Heart right ventricle (tissue), 2 donors: ENCODE data around the genes TBC1D7 and MCUR1.

DNA sequence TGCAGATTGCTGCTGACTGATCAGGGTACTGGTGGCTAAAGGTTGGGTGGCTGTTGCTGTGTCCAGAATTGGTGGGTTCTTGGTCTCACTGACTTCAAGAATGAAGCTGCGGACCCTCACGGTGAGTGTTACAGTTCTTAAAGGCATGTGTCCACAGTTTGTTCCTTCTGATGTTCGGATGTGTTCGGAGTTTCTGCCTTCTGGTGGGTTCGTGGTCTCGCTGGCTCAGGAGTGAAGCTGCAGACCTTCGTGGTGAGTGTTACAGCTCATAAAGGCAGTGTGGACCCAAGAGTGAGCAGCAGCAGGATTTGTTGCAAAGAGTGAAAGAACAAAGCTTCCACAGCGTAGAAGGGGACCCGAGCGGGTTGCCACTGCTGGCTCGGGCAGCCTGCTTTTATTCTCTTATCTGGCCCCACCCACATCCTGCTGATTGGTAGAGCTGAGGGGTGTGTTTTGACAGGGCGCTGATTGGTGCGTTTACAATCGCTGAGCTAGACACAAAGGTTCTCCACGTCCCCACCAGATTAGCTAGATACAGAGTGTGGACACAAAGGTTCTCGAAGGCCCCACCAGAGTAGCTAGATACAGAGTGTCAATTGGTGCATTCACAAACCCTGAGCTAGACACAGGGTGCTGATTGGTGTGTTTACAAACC, 95.4 kb downstream of the HIVEP1 start:
- PRO-cap, 2 experiments, result no peak in any of the 2 experiments

DNA sequence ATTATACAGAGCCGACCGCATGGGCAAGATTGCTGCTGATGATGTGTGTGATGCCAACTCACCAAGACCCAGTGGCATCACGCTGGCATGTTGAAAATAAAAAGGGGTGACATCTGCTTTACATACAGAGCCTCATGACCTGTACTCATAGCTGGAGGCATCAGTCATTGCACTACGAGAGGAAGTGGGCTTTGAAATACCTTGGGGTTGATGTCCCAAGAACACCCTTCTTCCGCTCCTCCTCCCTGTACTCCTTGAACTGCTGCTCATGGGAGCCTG, 56.6 kb upstream of the EDN1 start:
- PRO-cap, 2 experiments, result no peak in any of the 2 experiments

GRCh38 chr6:12483524-12484361, 193.6 kb downstream of the EDN1 start:
- PRO-cap, 2 experiments, result no peak in any of the 2 experiments

GRCh38 chr6:12594206-12594582, 122.4 kb upstream of the PHACTR1 start:
- PRO-cap, 2 experiments, result no peak in any of the 2 experiments

DNA sequence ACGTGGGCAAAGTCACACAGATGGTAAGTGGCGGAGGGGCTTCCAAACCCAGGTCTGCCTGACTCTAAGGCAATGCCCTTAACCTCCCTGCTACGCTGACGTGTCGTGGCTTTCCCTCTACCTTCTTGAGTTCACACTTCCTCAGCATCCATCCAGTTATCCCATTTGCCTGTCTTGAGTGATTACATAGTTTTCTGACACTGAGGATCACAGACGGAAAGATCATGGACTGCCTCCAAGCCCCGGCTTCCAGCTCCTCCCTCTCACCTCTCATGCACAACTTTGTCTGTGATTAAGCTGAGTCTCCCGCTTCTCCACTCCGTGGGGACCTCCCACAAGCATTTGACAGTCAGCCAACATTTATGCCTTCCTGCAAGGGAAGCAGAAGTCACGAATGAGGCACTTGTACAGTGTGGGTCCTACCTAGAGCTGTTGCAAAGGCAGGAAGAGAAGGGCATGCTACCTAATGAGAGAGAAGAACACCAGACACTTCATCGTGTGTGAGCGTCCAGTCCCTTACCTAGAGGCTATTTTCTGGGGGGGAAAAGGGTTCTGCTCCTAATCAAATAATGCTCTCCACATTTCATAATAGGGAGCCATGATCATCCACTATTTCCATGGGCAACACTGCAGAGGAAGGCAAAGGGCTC, 33.7 kb downstream of the TBC1D7 start:
- PRO-cap, 2 experiments, result no peak in any of the 2 experiments

- PRO-cap, 2 experiments, result peak in 1 of 2 experiments; most common plus-strand start chr6:13303042 (in 1); most common minus-strand start chr6:13302803 (in 1)
Observed at GRCh38 chr6:13302175-13303152, 25.9 kb downstream of the TBC1D7 start.

- PRO-cap, 2 experiments, result peak in 2 of 2 experiments; most common plus-strand start chr6:13328636 (in 2); most common minus-strand start chr6:13328538 (in 2)
Observed at GRCh38 chr6:13328023-13329082, at the start of gene TBC1D7. TBC1D7 (minus strand) TSS chr6:13328537.

- PRO-cap, 2 experiments, result no peak in any of the 2 experiments
Observed at GRCh38 chr6:13363233-13363895, 35.0 kb upstream of the TBC1D7 start.

GRCh38 chr6:13365038-13365690, 36.8 kb upstream of the TBC1D7 start:
- PRO-cap, 2 experiments, result no peak in any of the 2 experiments

- PRO-cap, 2 experiments, result no peak in any of the 2 experiments
Observed at GRCh38 chr6:13407579-13407951, 79.2 kb upstream of the TBC1D7 start.

- PRO-cap, 2 experiments, result no peak in any of the 2 experiments
Observed at GRCh38 chr6:13470043-13470941, 17.1 kb downstream of the GFOD1 start.

- PRO-cap, 2 experiments, result no peak in any of the 2 experiments
Observed at GRCh38 chr6:13611738-13612419, 3.3 kb upstream of the NOL7 start.

- PRO-cap, 2 experiments, result no peak in any of the 2 experiments
Observed at GRCh38 chr6:13644463-13644908, 29.4 kb downstream of the NOL7 start.

- PRO-cap, 2 experiments, result no peak in any of the 2 experiments
Observed at GRCh38 chr6:13802115-13802597, 12.2 kb downstream of the MCUR1 start.

- PRO-cap, 2 experiments, result peak in 2 of 2 experiments; most common plus-strand start chr6:13814709 (in 2); most common minus-strand start chr6:13814477 (in 1)
Observed at GRCh38 chr6:13814390-13815019, at the start of gene MCUR1. MCUR1 (minus strand) TSS chr6:13814557.

- PRO-cap, 2 experiments, result no peak in any of the 2 experiments
Observed at GRCh38 chr6:13873162-13873583, 51.6 kb upstream of the RNF182 start.

DNA sequence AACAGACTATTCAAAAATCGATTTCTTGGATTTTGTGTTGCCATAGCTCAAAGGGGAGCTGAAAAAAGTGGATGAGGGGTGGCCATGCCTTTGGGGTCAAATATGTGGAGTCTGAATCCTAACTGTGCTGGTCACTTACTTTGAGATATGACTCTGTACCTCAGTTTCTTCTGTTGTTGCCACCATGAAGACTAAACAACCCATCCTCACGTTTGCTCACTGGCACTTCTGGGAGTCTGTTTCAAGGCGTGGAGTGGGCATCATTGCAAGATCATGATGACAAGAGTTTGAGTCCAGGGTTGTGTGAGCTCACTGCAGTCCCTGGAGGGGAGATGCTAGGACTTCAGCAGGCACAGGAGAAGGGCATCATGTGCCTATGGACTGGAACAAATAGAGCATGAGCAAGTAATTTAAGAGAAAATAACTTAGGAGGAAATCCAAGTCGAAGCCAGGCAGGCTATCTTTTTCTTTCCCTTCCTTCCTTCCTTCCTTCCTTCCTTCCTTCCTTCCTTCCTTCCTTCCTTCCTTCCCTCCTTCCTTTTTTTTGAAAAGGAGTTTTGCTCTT, 33.5 kb downstream of the CD83 start:
- PRO-cap, 2 experiments, result no peak in any of the 2 experiments

DNA sequence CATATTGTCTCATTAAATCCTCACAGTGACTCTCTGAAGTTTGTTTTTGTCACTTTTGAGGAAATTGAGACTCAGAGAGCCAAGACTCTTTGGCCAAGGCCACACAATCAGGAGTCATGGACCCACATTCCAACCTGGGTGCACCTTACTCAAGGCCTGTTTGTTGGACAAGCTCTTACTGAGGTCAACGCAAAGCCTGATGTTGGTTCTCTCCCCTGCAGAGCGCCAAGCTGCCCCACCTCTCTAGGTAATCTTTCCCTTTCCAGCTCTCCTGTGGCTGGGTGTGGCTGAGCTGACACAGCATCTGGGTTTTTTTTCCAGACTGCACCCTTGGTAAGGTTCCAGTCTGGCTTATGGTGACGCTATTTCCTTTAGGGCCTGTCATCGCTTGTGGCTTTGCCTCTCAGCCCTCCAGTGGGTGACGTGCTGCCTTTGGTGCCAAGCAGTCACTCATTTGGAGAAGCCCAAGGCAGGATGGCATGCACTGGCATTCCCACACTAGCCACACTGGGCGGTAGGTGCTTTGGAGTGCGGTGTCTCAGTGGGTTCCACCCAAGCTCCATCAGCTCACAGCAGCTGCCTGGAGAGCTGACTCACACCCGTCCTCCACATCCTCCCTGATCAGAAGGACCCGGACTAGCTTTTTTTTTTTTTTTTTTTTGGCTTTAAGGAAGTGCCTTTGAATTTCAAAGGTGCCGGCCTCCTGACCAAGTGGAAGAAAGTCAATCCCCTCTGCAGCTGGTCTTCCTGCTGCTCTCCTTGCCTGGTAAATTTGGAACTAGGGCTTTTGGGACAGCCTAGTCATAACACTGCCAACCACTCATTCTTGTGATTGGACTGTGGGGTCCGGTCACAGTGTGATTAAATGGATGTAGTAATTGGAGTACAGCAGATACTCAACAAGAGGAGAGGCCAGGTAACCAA, 153.4 kb downstream of the CD83 start:
- PRO-cap, 2 experiments, result no peak in any of the 2 experiments

DNA sequence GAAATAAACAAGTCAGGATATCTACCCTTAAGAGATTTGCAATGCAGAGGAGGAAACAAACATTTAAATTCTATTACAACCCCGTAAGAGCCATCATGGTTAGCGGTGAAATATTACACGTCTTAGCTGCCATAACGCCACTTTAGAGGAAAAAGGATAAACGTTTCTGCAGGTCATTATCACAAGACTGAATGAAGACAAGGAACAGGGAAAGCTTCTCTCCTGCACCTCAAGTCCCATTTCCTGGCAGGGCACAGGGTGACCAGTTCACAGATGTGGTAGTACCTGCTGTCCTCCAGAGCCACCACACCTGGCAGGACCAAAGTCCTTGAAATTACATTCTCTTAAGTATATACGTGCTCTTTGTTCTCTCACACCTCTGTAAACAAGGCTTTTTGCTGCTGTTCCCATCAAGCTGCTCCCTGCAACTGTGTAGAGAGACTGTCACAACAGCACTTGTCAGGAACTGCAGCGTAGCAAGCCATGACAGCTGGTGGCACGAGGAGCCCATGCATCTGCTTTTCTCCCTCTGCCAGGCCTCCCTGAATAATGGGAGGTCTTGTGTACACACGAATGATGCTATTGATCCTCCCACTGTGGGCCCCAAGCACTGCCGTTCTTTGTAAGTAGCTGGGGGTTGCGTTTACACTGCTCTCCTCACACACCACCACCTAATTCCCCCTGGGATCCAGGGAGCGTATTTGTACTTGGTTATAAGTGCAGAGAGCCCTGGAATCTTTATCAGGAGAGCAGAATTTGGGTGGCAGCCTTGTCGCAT, 431.7 kb downstream of the CD83 start:
- PRO-cap, 2 experiments, result no peak in any of the 2 experiments

DNA sequence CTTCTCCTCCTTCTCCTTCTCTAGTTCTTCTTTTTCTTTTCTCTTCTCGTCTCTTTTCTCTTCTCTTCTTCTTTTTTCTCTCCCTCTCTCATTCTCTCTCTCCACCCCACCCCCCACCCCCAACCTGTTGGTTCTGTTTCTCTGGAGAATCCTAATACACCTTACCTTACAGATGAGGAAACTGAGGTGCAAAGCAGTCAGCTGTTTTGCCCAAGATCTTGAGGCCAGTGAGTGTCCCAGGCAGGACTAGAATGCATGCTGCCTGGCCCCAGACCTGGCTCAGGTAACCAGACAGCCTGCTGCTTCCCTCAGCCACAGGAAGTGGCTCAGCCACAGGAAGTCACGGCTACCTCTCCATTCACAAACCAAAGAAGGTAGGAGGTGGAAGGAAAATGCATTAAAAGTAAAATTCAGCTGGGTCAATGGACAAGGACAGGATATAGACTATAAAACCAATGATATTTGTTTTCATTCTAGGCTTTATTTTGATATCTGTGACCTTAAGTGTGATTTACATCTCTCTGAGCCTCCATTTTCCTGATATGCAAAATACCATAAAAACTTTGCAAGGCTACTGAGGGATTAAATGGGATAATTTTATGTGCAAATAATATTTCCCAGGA, 517.6 kb downstream of the CD83 start:
- PRO-cap, 2 experiments, result no peak in any of the 2 experiments